ENCODE measurements around the gene UGT1A9.

DNA sequence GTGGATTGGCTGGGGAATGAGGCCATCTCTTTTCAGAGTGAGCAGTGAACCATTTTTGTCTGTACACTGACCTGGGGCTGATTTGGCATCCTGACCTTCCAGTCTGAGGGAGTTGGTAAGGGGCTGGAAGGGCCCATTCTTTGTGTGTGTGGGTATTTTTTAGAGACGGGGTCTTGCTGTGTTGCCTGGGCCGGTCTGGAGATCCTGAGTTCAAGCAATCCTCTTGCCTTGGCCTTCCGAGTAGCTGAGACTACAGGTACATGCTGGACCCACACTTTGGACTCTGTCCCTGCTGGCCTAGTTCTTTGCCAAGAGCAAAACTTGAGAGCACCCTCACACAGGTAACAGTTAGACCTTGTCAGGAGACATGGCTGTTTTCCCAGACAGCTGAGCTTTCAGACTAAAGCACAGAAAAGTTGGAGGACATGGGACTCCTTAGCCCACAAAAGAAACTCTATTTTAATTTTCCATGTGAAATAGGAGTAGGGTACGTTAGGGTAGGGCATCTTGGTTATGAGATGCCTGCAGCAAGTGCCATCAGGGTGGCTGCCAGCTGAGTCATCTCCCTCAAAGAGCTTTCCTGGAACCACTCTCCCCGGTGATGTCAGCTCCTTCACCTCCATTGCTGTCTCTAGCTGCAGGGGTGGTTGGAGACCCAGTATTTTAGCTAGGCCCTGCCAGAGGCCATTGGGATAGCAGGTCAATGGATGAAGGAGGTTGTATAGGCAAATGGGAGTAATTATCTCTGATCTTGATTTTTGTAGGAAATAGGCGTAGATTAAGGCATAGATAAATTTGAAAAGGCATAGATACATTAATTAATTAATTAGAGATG is 60.7 kb downstream of the DGKD start:
- PRO-cap = no peak

DNA sequence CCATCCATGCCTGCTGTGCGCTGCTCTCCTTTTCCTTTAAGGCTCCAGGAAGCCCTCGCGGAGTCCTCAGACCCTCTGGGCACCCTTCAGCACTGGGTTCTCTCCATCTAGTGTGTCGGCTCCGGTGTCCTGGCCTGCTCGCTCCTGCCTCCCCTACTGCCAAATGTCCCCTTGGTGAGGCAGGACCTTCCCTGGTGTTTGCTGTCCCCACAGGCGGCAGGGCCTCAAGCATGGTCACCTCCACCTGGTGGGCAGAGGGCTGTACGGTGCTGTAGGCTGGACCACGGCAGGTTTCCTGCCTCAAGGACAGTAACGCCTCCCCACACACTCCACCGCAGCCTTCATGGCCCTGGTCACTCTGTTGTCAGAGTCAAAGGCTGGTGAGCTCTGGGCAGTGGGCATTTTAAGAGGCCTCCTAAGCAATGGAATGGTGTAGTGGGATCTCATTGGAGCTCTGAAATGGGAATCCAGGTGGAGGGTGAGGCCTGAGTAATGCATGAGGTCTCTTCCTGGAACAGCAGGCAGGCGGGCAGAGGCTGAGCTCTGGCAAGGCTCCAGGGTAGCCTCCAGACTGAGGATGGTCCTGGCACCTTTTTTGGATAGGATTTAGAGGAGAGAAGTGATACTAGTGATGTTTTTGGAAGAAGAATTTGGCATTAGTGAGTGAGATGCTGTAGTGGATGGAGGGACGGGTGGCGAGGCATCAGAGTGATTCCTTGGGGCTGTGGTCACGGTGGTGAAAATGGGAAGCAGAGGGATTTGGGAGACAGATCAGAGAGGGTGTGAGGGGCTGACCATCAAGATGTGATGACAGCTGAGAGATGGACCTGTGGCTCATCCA is 90.5 kb downstream of the DGKD start:
- PRO-cap = no peak

DNA sequence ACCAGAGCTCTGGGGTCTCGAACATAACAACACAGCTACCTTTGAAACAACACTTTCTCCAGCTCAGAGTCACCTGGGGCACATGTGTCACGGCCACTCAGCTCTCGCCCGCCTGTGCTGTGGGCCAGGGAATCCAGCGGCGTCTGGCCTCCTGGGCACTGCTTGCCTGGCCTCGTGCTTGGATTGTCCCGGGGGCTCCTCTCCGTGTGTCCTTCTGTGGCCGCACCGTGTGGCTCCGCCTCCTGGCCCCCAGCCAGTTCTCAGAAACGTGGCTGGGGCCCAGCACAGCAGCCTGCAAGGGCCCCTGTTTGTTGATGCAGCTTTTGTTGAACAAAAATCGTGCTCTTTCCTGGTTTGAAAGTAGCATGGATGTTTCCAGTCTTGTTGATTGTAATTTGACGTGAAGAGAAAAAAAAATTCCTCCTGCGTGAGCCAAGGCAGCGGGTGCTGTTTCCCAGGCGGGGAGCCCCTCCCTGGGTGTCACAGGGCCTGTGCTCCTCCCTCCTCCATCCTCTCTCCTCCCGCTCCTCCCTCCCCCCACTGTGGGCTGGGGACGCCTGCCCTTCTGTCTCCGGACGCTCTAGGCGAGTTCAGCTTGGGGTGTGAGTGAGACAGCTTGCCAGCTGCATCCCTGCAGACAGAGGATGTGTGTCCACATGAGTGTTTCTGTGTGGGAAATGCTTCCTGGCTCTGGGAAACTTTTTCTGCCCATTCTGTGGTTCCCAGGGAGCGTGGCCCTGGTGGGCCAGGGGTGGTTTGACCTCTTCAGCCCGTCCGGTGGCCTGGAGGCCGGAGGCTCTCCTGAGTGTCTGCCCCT is 96.7 kb downstream of the USP40 start:
- PRO-cap = unidirectional peak, plus-strand start at position 593 of the sequence

GRCh38 chr2:233513925-233514279 is 52.7 kb downstream of the USP40 start:
- PRO-cap = unidirectional peak, plus-strand start at chr2:233514181

- PRO-cap = no peak
Measured at GRCh38 chr2:233671437-233672224, at the start of gene UGT1A9. TSS of gene UGT1A9 (plus strand) at chr2:233671898.

DNA sequence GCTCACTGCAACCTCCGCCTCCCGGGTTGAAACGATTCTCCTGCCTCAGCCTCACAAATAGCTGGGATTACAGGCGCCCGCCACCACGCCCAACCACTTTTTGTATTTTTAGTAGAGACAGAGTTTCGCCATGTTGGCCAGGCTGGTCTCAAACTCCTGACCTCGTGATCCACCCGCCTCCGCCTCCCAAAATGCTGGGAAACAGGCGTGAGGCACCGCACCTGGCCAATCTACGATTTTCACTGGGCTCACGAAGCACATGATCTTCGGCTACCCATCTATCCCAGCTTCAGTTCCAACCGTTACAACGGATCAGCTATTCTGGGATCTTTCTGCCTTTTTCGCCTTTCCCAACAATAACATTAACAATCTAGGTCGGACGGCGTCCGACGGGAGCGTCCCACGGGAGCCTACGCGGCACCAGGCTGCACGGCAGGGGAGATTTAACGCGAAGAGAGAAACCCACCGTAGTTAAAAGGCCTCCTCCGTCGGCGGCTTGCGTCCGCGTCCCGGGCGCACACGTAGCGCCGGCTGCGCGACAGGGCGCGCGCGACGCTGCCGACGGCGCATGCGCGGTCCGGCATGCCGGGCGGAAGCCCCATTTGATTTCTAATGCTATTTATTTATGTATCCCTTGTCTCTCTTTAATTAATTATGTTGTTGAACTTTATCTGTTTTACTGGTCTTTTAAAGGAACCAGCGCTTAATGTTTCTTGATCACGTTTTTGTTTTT is 13.7 kb upstream of the HJURP start:
- PRO-cap = unidirectional peak, minus-strand start at position 519 of the sequence

DNA sequence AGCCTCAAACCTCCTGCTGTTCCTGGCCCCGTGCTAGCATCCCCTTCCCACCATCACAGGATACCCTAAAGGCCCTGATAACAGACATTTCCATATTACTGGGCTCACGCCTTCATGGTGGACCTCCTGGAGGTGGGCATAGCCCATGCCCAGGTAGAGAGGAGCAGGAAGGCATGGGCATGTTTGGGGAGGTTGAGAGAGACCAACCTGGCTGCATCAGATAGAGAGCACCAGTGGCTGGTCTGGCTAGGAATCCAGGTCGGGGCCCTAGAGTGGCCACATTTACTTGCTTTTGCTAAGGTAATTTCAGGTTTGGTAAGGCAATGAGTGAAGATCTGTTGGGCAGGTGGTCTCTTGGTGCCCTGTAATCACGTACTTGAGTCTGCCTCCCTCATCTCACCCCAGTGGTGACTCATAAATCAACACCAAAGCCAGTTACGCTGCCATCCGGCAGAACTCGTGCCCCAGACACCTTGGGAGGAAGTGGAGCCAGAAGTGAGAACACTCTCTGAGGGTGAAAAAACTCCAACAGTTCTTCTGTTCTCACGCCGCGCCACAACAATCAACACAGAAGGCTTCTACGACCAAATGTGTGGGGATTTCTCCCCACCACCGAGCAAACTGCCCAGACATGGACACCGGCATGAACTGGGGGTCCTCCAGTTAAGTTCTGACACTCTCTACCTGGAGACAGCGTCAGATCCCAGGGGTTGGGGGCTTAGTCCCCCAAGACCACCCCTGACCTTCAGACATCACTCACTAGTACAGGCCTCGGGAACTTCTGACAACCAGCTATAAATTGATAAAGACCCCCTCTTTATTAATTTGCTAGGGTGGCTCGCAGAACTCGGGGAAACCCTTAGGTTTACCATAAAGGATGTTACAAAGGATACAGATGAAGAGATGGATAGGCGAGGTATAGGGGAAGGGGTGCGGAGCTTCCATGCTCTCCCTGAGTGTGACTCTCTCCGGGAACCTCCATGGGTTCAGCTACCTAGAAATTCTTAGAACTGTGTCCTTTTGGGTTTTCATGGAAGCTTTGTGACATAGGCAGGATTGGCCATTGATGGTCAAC is 206.2 kb downstream of the ARL4C start:
- PRO-cap = bidirectional peak, plus-strand start at position 443 of the sequence, minus-strand start at position 409 of the sequence; bidirectional peak, plus-strand start at position 531 of the sequence, minus-strand start at position 472 of the sequence

DNA sequence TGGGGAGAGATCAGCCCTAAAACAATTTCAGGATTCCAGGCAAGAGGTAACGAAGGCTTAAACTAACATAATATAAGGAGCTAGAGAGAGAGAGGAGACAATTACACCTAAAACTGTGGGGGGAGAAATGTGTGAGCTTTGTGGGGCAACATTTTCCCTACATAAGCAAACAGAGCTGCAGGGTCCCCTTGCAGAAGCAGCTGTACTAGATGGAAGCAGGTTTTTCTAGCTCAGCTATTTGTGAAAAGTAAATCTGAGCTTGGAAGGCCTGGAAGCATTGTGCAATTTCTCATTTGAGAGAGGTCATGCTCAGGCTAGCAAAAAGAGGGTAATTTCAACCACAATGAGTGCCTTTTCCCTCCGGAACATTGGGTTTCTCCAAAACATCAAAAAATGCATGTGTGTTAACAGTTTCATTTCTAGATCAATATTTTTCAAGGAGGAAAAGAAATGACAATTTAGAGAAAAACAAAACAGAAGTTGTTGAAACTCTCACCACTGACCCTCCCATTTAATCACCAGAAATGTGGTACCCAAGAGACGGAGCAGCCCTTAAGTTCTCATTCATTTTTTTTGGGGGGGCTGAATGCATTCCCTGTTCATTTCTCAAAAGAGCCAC is 129.9 kb downstream of the ARL4C start:
- PRO-cap = no peak

DNA sequence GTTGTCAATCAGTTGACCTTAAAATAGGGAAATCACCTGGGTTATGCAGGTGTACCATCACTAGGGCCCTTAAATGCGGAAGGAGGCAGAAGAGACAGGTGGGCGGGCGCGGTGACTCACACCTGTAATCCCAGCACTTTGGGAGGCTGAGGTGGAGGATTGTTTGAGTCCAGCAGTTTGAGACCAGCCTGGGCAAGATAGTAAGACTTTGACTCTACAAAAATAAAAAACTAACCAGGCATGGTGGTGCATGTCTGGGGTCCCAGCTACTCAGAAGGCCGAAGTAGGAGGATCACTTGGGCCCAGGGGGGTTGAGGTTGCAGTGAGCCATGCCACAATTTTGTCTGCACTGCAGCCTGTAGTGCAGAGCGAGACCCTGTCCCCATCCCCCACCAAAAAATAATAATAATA is 73.6 kb downstream of the ARL4C start:
- PRO-cap = unidirectional peak, plus-strand start at position 88 of the sequence

GRCh38 chr2:234444162-234444579 is 52.7 kb downstream of the ARL4C start:
- PRO-cap = unidirectional peak, plus-strand start at chr2:234444504

DNA sequence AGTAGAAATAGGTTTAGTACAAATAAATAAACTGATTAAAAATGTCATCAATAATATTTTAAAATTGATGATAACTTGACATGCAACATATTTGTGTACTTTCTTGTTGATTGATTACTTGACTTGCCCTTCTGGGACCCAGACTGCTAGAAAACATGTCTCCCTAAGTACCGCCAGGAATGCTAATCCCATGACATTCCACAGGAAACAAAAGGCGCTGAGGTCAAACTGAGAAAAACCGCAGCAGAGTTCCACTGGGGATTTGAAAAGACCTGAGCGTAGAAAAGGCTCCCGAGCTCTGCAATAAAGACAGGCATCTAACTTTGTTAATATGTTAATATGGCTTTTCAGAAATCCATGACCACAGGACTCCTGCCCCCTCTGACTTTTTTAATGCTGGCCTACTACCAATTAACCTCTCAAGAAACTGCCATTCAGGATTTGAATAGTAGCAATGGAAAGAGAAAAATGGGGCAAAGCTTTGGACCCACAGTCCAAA is 47.7 kb downstream of the ARL4C start:
- PRO-cap = no peak

DNA sequence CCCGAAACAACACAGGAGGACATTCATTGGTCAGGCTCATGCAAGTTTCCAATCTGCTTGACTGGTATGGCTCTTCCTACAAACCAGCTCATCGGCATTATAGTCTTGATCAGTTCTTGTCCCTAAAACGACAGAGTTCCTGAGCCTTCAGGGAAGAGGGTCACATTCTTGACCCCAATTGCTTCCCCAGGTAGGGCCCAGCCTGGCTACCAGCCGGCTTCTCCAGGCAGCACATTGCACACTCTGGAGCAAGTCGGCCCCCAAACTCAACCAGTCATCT is 34.9 kb downstream of the ARL4C start:
- PRO-cap = no peak

GRCh38 chr2:234843404-234843896 is 108.4 kb upstream of the SH3BP4 start:
- PRO-cap = no peak

- PRO-cap = no peak
Measured at GRCh38 chr2:234950535-234951581, 959 bp upstream of the SH3BP4 start.

DNA sequence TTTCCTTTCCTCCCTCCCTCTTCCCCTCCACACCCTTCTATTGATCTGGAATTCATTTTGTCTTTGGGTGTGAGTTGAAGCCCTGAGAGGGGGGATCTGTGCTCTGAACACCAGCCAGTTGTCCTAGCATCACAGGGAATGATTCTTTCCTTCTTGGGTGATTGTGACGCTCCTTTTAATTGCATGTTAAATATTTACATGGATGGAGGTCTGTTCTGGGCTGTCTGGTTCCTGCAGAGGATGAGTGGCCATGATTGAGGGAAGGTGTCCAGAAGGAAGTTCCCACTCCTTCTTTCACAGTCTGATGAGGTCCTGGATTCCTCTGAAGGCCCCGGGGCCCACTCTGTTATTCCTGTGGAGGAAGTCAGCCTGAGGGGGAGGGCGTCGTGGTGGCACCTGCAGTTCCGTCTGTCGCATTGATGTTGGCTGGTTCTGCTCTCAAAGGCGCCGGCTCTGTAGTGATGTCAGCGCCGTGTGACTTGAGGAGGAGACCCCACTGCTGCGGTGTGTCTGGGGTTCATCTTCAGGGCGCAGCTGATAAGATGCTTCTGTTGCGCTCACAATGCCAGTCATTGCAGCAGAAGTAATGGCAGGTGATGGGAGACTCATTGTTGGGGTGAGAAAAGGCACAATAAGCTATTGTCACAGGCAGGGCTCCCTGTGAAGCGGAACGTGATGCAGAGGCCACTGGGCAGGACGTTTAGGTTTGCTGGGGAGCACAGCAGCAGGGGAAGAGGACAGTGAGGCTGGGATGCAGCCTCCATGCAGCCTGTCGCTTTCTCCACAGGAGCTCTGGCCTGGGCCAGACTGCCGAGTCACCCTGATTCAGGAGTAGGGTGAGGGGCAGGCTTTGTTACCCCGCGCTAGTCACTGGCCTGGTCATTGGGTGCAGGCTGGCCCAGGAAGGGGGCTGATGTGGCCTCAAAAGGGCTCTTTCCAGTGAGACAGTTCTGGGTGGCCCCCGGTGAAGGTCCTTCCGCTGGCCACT is 42.6 kb downstream of the SH3BP4 start:
- PRO-cap = no peak

- PRO-cap = no peak
Measured at GRCh38 chr2:235495015-235495138, 1.0 kb downstream of the AGAP1 start.

- PRO-cap = no peak
Measured at GRCh38 chr2:235514223-235515608, 20.9 kb downstream of the AGAP1 start.

DNA sequence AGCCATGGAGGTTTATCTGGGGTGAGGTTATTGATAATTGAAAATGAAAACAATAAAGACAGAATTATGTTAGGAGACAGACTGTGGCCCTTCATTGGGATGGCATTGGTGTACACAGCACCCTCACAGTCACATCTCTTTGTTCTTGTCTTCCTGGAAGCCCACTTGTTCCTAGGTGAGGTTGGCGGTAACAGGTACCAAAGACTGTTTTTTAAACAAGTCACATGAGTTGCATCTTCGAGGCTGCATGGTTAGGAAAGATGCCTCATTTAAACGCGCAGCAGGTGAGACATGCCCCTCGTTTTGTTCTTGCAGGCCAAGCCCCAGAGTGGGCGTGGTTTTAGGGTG is 175.2 kb downstream of the AGAP1 start:
- PRO-cap = no peak

DNA sequence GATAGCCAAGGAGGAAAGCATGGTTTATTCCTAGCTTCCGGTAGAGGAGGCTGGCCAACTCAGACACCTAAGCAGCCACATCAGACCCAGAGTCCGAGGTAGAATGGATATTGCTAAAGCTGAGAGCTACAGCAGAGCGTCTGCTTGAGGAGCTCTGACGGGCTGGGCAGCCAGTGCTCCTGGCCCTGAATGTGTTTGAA is 196.5 kb downstream of the AGAP1 start:
- PRO-cap = no peak

DNA sequence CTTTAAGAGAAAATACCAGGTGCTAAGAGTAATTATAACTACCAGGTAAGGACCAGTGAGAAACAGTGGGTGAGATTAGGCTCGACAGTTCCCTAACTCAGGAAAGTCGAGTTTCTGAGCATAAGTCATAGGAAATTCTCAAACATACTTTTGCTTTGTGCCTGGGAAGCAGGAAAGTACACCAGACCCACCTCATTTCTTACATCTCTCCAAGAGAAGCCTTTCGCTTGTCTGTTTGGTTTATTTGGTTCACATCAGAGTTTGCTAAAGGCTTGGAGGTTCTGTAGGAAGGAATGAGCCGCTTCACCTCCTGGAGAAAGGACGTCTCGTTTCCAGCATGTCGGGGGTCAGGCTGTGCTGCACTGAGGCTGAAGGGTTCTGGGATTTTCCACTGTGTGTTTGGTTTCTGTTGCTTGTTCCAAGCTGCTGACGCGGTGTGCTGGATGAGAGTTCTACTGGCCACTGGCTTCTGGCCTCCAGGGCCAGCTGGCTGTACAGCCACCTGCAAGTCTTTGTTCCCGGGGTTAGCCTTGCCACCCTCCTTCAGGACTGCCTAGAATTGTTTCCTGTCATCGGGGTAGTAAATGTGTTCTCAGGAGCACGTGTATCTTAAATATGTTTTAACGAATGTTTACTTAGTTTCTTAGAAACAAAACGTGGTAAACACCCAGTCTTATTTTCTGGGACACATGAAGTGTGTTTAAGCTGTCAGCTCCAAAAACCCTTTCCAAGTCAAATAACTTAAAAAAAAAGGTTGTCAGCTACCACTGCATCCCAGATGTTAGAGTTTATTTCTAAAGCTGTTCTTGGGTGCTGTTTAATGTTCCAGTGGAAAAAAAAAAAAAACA is 231.1 kb downstream of the AGAP1 start:
- PRO-cap = no peak

Measured in colic lymph node (tissue), 1 donor.